AG09319 (cell line): ENCODE measurements around a stretch of chr3.

DNA sequence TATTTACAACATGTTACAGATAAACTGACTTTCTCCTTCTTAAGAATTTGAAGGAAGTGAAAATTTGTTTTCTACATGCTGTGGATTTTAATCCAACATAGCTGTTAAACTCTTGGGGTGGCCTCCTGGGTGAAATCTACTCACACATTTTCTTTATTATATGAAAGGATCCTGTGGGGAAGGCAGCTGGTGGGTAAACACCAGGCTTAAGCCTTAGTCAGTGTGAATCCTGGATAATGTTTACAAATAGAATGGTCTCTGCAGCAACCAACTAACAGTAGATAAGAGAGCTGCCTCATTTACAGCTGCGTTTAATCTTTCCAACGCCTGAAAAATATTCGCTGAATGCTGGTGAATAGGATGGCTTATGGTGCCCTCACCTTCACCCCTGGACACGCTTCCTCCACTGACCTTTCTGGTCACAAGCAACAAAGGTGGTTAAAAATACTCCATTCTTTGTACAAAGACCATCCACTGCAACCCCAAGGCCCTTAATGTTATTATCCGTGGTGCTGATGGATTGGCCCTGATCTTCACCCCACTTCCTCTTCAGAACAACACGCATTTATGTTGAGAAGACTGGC, 119.9 kb upstream of the FRMD4B start:
- RRBS = no CpG with 5 or more reads among the region's 6 CpGs

- RRBS = no CpG with 5 or more reads among the region's 1 CpG
These were observed 8.2 kb downstream of the MITF start for GRCh38 chr3:69747462-69747890.

DNA sequence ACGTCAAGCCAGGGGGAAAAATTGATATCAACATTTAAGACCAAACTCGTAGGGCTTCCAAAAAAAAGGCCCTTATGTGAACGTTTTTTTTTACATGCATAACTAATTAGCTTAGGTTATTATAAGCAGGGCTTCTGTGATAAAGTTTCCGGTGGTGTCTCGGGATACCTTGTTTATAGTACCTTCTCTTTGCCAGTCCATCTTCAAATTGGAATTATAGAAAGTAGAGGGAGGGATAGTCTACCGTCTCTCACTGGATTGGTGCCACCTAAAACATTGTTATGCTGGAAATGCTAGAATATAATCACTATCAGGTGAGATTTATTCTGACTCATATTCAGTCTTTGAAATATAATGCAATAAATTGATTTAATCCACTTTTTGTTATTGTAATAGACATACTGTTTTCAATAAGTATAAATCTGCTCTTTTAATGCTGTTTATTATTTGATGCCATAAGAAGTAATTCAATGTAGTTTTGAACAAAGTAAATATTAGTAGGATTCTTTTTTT, 197.2 kb downstream of the MITF start:
- RRBS = no CpG with 5 or more reads among the region's 6 CpGs

- RRBS = no CpG with 5 or more reads among the region's 1 CpG
These were observed 272.4 kb downstream of the MITF start for GRCh38 chr3:70011598-70012063.

GRCh38 chr3:70889590-70890007, 577.2 kb upstream of the MDFIC2 start:
- RRBS = no CpG with 5 or more reads among the region's 4 CpGs

- RRBS = no CpG with 5 or more reads among the region's 23 CpGs
These were observed 625.2 kb downstream of the FOXP1 start for GRCh38 chr3:70957930-70959088.

GRCh38 chr3:71210180-71211025, 373.1 kb downstream of the FOXP1 start:
- RRBS = no CpG with 5 or more reads among the region's 5 CpGs

DNA sequence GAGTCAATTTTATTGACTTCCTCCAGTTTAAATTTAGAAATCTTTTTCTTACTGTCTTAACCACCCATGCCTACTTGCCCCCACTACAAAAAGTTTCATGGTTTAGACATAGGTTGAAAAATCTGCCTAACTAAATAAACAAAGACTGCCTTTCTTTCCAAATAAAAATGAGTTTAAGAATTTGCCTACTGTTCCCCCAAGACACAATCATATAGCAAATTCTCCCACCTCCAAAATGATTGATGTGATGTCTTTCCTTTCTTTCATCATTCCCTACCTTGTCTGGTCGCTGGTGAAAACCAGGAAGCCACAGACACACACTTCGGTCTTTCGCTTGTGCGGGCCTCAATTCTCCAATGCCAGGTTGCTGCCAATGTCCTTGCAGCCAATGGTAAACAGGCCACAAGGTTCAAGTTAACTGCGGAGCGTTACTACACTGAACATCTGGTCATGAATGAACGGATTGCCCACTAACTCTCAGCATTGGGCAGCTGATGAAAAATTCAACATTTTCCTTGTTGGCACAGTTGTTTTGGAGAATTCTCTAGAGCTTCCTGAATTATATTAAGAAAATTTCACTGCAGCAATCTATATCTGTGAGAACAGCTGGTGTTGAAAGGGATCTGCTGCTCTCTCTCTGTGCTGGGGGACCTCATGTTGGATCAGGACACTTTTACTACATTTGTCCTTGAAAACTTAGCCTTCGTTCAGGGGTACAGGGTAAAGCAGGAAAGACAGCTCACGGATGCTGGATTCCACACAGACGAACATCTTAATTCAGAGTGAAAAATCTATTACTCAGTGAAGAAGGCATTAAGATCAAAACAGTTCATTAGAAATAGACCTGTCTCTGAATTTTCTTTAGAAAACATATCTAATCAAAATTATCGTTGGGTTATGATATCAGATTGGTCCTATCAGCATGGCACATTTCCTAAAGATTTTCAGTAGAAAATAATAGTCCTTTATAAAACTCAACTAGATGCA, 192.0 kb downstream of the FOXP1 start:
- RRBS = no CpG with 5 or more reads among the region's 11 CpGs

DNA sequence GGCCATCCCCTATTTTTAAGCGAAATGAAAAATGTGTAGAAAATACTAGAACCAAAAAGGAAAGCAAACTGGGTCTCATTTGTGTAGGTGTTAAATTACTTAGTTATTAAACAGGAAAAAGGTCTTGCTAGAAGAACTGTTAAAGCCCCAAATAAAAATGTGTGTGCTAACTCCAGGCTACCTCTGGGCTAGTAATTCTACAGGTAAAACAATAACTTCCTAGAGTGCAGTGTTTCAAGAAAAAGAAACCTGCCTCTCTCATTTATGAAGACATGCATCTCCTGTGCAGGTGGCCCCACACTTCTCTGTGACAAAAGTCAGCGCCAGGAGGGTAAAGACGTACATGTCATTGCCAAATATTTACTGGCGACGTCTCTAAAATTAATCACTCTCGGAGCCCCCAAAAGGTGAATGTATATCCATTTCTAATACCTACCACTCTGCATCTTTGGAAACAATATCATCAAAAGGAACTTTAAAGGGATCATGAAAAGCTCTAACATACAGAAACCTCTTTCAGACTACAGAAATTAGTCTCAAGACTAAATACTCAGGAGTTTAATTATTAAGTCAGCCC, 131.7 kb downstream of the FOXP1 start:
- RRBS = no CpG with 5 or more reads among the region's 6 CpGs

- RRBS = no CpG with 5 or more reads among the region's 5 CpGs
These were observed 127.5 kb downstream of the FOXP1 start for GRCh38 chr3:71455966-71456563.

GRCh38 chr3:71493344-71493838, 90.1 kb downstream of the FOXP1 start:
- RRBS = no CpG with 5 or more reads among the region's 7 CpGs

GRCh38 chr3:71753955-71754175, 210 bp downstream of the GPR27 start:
- RRBS = 2% methylated on average over 18 of the region's 34 CpGs

DNA sequence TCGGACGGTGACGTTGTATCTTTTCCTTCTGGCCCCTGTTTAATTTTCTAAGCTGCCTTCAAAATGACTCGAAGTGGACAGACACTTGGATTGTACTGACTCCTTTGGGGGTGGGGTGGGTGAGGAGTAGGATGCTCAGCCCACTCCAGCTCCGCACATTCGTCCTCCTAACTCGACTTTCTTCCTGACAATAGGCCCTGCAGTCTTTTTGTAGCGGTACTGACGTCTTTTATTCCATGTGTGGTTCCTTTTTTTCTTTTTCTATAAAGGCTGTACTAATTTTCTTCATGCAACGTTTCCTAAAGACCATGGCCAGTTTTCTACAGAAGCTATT, 1.5 kb downstream of the GPR27 start:
- RRBS = no CpG with 5 or more reads among the region's 10 CpGs

GRCh38 chr3:71872857-71873329, 87.9 kb upstream of the PROK2 start:
- RRBS = no CpG with 5 or more reads among the region's 7 CpGs

DNA sequence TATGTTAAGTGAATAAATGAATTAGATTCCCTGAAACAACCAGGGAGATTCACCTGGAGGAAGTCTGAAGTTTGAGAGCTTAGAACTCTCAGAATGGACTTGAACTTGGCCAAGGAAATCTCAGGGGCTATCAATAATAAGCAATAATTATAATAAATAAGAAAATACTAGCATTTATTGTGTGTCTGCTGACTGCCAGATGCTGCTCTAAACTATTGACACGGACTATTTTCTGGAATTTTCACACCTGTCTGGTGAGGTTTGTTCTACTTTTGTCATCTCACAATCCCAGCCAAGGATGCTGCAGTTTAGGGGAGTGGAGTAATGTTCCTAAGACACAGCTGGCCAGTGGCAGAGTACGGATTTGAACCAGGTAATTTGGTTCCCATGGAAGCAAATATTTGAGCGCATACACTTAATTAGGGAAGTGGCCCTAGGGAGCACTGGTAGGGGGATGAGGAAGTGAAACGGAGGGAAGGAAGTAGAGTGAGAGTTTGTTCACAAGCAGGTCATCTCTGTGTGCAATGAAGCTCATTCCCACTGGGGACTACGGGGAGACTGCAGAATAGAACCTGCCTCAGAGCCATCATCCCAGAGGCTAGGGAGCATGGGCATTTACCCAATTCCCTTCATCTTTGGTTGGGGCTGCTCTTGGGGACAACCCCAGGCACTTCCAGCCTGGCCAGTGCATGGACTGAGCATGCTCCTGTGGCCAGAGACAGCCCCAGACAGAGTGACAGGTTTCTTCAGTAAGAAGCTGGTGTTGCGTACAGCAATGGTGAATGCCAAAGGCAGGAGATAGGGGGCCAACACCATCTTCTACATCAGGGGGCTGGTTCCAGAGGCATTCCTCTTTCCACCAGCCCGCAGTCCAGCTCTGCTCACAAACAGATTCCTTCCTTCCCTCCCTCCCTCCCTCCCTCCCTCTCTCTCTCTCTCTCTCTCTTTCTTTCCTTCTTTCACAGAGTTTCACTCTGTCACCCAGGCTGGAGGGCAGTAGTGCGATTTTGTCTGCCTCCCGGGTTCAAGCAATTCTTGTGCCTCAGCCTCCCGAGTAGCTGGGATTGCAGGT, 317.2 kb upstream of the PROK2 start:
- RRBS = no CpG with 5 or more reads among the region's 10 CpGs

GRCh38 chr3:72163628-72164397, 378.9 kb upstream of the PROK2 start:
- RRBS = no CpG with 5 or more reads among the region's 9 CpGs

- RRBS = no CpG with 5 or more reads among the region's 1 CpG
These were observed 380.8 kb upstream of the PROK2 start for GRCh38 chr3:72165769-72166062.

DNA sequence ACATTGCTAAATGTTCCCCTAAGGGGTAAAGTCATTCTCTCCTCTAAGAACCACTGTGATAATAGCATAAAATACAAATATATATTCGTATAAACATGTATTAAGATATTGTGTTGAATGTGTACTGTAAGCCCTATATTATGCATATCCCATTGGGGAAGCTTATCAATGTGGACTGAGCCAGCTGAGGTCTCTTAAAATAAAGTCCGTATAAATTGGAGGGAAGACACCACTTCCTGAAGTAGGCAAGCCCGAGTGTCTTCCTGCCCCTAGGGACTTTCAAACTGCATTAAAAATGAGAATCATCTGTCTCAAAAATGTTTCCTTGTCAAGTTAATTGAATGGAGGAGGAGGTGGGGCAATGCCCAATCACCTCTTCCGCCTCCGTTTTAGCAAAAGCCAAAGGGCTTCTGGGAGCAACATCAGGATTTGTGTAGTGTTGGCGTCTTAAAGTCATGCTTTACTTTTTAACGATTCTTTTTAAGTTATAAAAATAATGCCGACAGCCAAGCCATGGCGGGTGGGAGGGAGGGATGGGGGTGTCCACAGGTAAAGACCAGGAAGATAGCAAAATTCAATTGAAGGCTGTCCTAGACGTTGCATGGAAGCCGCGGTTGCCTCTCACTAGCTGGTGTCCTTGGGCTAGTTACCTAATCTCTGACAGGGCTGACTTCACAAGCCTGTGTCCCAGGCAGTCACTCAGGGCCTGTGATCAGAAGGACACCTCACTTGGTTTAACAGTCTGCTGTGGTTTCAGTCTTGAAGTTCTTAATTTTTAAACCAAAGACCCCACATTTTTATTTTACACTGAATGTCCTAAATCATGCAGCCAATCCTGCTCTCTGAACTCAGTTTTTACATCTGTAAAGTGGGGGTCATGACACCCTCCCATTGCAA, 524.9 kb upstream of the PROK2 start:
- RRBS = no CpG with 5 or more reads among the region's 12 CpGs

DNA sequence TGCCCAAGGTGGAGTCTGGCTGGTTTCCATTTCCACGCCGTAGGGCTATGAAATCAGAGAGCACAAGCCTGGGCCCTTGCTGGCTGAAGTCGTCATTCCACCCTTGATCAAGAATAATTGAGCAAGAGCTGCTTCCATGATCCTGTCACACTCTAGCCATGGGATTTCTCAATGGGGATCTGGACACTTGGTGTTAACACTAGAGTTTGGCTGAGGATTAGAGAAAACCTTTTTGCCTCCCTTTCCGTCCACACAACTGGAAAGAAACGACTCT, 475.0 kb downstream of the SHQ1 start:
- RRBS = no CpG with 5 or more reads among the region's 5 CpGs